Astrocyte (in vitro differentiated cells and primary cell): ENCODE measurements around a stretch of chr6.

- PRO-cap: no peak
- RRBS, 2 experiments: no CpG with 5 or more reads among the region's 15 CpGs
These were observed 46.2 kb downstream of the SLC22A23 start for GRCh38 chr6:3410361-3411323.

DNA sequence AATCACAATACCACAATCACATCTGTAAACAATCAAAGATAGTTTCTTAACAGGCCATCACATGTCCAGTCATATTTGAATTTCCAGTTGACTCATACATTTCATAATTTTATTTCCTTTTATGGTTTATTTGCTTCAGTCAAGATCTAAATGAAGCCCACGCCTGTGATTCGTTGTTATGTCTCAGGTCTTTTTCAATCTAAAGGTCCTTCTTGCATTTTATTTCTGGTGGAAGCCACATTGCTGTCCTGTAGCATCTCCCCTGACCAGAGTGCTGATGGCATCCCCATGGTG is 128.5 kb upstream of the SLC22A23 start:
- PRO-cap: no peak
- RRBS, 2 experiments: no CpG with 5 or more reads among the region's 2 CpGs

GRCh38 chr6:3743984-3744533 is 7.5 kb downstream of the PXDC1 start:
- PRO-cap: no peak
- RRBS, 2 experiments: 39% methylated on average over 3 of the region's 10 CpGs; no CpG with 5 or more reads in 1 of the 2 experiments

- PRO-cap: bidirectional peak, plus-strand start at chr6:3797917, minus-strand start at chr6:3797701
- RRBS, 2 experiments: no CpG with 5 or more reads among the region's 6 CpGs
These were observed 46.1 kb upstream of the PXDC1 start for GRCh38 chr6:3797449-3798096.

DNA sequence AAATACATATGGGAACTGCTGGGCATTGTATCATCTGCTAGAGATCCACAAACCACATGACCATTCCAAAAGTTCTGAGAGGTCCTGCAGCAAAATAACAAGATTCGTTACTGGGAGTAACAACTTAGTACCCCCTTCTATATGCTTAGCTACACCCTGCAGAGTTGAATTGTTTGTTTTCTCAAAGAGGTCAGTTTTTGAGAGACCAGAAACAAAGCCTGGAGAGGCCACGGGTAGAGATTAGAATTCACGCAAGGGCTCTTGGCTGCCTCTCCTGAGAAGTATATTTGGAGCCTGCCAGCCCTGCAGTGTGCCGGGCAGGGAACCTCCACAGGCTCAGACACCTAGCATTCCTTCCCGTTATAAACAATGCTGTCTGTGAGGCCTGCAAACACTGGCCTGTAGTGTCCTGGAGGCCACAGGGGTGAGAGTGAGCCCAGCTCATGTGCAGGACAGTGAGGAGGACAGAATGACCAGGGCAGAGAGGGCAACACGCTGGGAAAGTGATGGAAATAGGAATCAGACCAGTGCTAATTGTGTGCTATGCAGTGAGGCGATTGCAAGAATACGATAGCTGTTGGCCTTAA is 48.0 kb upstream of the FAM50B start:
- PRO-cap: no peak
- RRBS, 2 experiments: no CpG with 5 or more reads among the region's 8 CpGs

DNA sequence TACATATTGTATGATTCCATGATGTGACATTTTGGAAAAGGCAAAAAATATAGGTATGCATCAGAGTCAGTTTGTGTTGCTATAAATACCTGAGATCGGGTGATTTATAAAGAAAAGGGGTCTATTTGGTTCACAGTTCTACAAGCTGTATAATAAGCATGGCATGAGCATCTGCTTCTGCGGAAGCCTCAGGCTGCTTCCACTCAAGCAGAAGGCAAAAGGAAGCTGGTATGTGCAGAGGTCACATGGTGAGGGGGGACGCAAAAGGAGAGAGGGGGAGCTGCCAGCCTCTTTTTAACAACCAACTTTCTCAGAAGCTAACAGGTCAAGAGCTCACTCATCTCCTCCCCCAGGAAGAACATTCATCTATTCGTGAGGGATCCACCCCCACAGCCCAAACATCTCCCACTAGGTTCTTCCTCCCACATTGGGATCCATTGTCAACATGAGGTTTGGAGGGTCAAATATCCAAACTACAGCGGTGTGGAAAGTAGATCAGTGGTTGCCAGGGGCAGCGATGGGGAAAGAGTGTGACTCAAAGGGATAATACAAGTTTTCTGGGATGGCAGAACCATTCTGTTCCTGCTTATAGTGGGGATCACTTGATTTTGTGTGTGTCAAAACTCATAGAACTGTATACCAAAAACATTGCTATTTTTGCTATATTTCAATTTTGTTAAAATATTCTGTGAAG is 10.1 kb upstream of the FAM50B start:
- PRO-cap: no peak
- RRBS, 2 experiments: no CpG with 5 or more reads among the region's 6 CpGs

DNA sequence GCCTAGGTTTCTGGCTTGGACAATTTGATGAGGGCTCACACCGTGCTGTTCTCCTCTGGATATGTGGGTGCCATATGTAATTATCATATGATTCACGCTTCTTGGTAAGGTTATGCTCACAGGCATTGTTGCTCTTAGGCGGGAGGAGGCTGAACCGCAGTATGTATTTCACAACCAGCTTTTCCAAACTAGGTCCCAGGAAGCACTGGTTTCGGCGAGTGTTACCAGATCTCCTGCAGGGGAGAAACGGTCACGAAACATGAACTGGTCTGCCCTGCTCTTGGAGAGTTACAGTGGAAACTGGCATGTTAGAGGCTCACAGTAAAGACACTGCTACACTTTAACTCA is 782 bp upstream of the FAM50B start:
- PRO-cap: no peak
- RRBS, 2 experiments: no CpG with 5 or more reads among the region's 8 CpGs

DNA sequence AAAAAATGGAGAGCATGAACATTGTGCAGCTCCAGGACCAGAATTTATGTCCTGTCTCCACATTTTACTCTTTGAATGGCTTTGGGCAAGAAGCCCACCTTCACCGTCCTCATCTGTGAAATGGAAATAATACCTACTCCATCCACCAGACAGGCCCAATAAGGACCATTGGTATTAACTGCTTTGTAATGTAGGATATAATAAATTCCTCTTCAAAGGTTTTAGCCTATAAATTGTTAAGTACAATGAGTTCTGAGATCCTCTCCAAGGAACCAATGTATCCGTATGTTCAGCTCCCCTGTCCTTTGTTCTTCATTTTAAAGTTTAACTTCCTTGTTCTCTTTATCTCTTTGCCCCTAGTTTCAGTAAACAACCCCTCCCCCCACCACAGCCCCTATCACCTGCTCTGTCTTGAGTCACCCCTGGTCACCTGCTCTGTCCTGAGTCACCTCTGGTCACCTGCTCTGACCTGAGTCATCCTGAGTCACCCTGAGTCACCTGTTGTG is 288.8 kb upstream of the CDYL start:
- PRO-cap: no peak
- RRBS, 2 experiments: no CpG with 5 or more reads among the region's 2 CpGs

GRCh38 chr6:4615873-4616221 is 160.4 kb upstream of the CDYL start:
- PRO-cap: no peak
- RRBS, 2 experiments: no CpG with 5 or more reads among the region's 3 CpGs

DNA sequence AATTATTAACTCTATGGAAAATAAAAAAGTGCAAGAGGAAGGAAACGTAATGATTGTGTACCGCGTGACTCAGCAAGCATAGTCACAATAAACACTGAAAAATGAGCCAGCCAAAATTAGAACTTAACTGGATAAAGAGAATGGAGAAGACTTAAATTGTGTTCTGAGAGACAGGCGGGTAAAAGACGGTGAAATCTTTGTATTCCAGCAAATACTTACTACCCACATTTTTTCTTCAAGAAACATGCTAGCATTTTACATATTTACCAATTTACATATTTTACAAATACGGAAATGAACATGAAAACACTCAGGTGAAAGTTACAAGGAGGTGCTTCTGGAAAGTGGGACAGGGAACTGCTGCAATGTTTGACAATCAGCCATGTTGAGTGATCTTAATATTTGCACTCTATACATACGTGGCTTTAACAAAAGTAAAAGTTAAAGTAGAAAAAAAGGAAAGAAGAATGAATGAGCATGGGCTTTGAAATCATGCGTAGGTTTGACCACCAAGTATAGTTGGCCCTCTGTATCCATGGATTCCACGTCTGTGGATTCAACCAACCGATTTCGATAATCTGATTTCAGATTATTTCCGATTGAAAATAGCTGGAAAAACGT is 87.7 kb upstream of the CDYL start:
- PRO-cap: no peak
- RRBS, 2 experiments: no CpG with 5 or more reads among the region's 13 CpGs

DNA sequence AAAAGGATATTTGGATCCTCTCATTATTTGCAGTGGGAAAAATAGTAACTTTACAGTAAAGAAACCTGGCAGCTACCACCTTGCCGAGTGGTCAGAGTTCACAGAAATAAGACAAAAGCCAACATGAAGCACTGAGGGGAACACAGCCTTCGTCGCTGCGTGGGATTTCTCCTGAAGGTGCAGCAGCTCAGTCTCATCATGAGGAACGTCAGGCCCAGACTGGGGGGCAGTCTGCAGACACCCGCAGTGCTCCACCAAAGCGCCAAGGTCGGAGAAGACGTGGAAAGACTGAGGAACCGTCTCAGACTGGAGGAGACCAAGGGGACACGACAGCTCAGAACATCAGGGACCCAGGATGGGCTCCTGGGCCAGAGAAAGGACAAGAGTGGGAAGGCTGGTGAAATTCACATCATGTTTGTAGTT is 59.1 kb downstream of the RPP40 start:
- PRO-cap: no peak
- RRBS, 2 experiments: no CpG with 5 or more reads among the region's 11 CpGs

GRCh38 chr6:5278090-5278580 is 16.8 kb downstream of the FARS2 start:
- PRO-cap: no peak
- RRBS, 2 experiments: no CpG with 5 or more reads among the region's 7 CpGs

GRCh38 chr6:5315637-5316428 is 54.5 kb downstream of the FARS2 start:
- PRO-cap: no peak
- RRBS, 2 experiments: no CpG with 5 or more reads among the region's 9 CpGs

DNA sequence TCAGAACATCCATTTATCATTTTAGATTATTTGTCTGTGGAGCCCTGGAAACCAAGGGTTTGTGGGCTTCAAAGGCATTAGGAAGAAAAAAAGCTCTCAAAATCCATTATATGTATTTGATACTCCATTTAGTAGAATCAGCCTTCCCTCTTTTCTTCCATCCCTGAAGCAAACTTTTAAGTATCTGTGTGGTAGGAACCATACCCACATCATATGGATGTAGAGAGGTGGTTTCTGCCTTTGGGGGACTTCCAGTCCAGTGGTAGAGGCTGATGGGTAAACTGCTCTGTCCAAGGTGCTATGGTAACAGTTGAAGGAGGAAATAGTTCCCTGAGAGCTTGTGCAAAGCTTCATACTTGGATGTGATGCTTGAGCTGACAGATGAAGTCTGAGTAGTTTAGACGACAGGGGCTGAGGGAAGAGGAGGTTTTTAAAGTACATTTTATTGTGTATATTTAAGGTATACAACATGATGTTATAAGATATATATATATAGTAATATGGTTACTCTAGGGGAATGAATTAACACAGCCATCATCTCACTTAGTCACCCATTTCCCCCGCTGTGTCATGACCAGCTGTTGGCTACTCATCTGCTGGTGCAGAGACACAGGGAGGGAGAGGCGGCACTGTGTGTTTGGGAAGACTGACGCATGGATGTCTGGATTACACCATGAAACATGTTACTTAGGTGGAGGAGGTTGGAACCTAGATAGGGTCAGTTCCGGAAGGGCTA is 185.1 kb downstream of the FARS2 start:
- PRO-cap: no peak
- RRBS, 2 experiments: no CpG with 5 or more reads among the region's 5 CpGs

- PRO-cap: no peak
- RRBS, 2 experiments: no CpG with 5 or more reads among the region's 4 CpGs
These were observed 357.9 kb downstream of the FARS2 start for GRCh38 chr6:5619168-5619737.

DNA sequence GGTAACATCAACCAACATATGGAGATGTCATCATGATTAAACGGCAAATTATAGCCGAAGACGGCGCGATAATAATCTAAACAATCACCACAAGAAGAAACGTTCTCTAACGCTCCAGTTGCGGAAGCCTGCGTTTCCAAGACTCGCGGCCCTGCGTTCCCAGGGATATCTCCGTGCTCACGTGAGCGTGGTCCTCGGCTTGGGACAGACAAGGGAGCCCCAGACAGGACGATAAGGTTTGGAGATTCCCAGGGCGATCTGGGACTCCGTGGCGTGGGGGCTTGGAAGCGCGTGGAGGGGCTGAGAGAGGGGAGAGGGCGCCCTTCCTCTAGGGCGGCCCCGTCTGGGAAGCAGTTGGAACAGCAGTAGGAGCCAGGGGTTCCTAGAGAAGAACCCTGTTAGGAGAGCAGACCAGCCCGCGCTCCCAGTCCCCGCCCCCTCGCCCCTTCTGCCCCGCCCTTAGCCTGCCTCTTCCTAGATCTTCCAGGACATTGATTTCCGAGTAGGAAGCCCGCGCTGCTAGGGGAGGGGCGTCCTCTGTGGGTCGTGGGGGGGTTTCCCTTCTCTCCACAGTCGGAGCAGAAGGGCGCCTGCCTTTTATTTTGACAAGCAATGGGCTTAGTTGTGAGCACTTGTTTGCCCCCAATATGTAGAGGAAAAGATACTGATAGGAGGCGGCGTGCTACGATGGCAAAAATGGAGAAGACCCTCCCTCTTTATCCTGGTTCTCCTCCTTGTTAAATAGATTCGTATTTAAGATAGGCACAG is 10.6 kb downstream of the NRN1 start:
- PRO-cap: no peak
- RRBS, 2 experiments: no CpG with 5 or more reads among the region's 41 CpGs

DNA sequence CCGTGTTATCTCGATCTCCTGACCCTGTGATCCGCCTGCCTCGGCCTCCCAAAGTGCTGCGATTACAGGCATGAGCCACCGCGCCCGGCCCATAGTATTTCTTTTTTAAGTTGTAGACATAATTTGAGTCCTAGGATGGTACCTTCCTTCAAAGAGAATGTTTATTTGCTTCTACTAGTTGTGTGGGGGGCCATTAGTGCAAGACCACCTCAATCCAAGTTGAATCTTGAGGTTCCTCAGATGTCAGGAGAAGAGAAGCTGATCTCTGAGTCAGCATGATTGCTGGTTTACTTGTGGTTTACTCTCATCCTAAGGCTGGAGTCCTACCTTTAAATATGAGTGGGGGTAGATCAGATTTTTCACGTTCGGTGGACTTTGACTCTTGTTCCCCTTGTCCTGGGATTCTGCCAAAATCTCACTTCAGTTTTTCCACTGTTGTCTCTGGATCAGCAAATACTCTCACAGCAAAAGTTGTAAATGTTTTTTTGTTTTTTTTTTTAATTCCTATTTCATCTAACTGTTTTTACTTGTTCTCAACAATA is 84.5 kb upstream of the F13A1 start:
- PRO-cap: no peak
- RRBS, 2 experiments: no CpG with 5 or more reads among the region's 10 CpGs

GRCh38 chr6:6600626-6601018 is 12.1 kb downstream of the LY86 start:
- PRO-cap: no peak
- RRBS, 2 experiments: no CpG with 5 or more reads among the region's 3 CpGs

GRCh38 chr6:6694271-6694730 is 105.8 kb downstream of the LY86 start:
- PRO-cap: no peak
- RRBS, 2 experiments: no CpG with 5 or more reads among the region's 7 CpGs

DNA sequence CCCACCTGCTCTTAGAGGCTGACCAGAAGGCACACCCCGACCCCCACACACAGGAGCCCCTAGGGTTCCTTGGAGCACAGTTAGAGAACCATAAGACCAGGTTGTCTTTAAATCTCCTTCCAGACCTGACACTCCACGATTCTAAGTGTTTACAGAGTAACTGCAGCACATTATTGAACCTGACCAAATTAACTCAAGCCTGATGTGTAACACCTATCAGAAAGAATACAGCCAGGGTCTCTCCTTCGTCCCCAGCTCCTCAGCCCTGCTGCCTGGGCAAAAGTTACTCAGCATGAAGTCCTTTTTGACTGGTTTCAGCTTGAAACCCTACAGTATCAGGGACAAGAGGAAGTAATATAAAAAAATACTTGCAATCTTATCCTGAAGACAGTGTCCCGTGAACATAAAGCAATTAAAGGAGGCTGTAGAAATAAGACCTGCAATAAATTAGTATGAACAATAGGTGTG is 114.9 kb downstream of the LY86 start:
- PRO-cap: no peak
- RRBS, 2 experiments: no CpG with 5 or more reads among the region's 4 CpGs